K562 (cell line): ENCODE data around the genes SLC2A4RG and ZBTB46.

DNA sequence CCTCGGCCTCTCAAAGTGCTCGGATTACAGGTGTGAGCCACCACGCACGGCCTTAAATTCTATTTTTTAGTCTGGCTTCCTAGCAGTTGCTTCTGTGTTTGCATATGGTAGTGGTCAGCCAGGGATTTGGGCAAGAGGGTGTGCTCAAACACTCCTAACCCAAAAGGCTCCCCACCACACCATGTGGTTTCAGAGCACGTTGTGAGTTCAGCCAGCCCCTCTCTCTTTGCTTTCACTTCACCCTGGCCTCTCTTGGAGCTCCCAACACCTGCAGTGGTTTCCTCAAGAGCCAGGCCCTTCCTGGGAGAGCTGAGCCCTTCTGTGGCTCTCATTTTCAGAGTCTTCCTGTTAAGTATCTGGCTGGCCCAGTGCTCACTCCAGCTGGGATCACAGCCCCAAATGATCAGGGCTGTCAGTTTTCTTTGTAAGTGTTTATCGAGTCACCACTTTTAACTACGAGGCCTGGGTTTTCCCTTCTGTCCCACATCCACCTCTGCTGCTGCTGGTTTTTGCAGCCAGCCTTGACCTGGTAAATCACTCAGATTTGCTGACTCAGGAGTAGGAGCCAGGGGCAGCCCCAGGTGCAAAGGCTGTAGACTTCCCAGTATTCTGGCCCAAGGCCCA, 8.1 kb upstream of the LIME1 start:
- RAMPAGE, long total RNA: no peak
- RRBS: no CpG with 5 or more reads among the region's 7 CpGs
PRO-cap:
- standard: no peak
- CoPRO, capped RNA only, 2 experiments: no peak in any of the 2 experiments
- CoPRO, capped and uncapped RNA, 2 experiments: no peak in any of the 2 experiments
- CoPRO, uncapped RNA only, 2 experiments: no peak in any of the 2 experiments
CAGE:
- cytosol, long polyA plus RNA: no peak
- long polyA plus RNA: no peak
- nucleolus, long total RNA: no peak
- nucleus, long polyA plus RNA: no peak

GRCh38 chr20:63734073-63734930, 2.2 kb upstream of the LIME1 start:
- RAMPAGE, long total RNA: no peak
- RRBS: 96% methylated on average over 3 of the region's 24 CpGs
PRO-cap:
- standard: no peak
- CoPRO, capped RNA only, 2 experiments: no peak in any of the 2 experiments
- CoPRO, capped and uncapped RNA, 2 experiments: no peak in any of the 2 experiments
- CoPRO, uncapped RNA only, 2 experiments: no peak in any of the 2 experiments
CAGE:
- cytosol, long polyA plus RNA: no peak
- long polyA plus RNA: no peak
- nucleolus, long total RNA: no peak
- nucleus, long polyA plus RNA: no peak

DNA sequence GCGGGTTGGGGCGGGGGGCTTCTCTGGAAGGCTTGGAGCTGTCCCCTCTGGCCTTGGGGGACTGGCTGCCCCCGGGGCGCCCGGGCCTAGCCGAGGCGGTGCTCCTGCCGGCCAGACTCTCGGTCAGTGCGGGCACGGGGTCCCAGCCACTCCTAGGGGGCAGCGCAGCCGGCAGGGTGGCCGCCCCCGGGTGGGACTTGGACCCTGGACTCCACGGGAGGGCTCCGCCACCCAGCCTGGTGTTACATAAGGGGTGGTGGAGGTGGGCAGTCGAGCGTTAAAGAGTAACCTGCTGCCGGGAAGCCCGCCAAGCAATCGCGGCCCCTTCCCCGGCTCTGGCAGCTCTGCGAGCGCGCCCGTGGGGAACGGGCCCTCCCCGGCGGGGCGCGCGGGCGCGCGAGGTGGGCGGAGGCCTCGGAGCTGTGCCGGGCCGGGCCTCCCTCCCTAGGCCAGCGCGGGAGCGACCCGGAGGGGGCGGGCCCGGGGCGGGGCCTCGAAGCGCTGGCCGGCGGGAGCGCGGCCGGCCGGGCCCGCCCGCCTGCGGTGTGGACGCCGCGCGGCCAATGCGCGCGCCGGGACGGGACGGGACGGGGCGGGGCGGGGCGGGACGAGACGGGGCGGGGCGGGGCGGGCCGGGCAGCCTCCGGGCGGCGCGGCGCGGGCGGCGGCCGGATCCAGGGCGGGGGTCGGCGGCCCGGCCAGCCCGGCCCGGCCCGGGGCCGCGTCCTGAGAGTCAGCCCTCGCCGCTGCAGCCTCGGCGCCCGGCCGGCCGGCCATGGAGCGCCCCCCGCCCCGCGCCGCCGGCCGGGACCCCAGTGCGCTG, at the start of gene SLC2A4RG:
Gene SLC2A4RG (plus strand): TSS at position 639 of the 823 bp plus-strand sequence.
- RAMPAGE, long total RNA: no peak
- RRBS: 3% methylated on average over 45 of the region's 112 CpGs
PRO-cap:
- standard: bidirectional peak, plus-strand start at position 639 of the sequence, minus-strand start at position 348 of the sequence
- CoPRO, capped RNA only, 2 experiments: peak in 2 of 2 experiments; most common plus-strand start position 701 of the sequence (in 2); most common minus-strand start position 346 of the sequence (in 1)
- CoPRO, capped and uncapped RNA, 2 experiments: peak in 1 of 2 experiments; most common plus-strand start position 701 of the sequence (in 1); most common minus-strand start position 465 of the sequence (in 1)
- CoPRO, uncapped RNA only, 2 experiments: peak in 1 of 2 experiments; most common plus-strand start position 747 of the sequence (in 1); most common minus-strand start position 545 of the sequence (in 1)
CAGE:
- cytosol, long polyA plus RNA: no peak
- long polyA plus RNA: no peak
- nucleolus, long total RNA: no peak
- nucleus, long polyA plus RNA: no peak

- RAMPAGE, long total RNA: no peak
- RRBS: no CpG with 5 or more reads among the region's 20 CpGs
PRO-cap:
- standard: no peak
- CoPRO, capped RNA only, 2 experiments: no peak in any of the 2 experiments
- CoPRO, capped and uncapped RNA, 2 experiments: no peak in any of the 2 experiments
- CoPRO, uncapped RNA only, 2 experiments: no peak in any of the 2 experiments
CAGE:
- cytosol, long polyA plus RNA: no peak
- long polyA plus RNA: no peak
- nucleolus, long total RNA: no peak
- nucleus, long polyA plus RNA: no peak
Measured at GRCh38 chr20:63750827-63751348, 11.3 kb downstream of the SLC2A4RG start.

DNA sequence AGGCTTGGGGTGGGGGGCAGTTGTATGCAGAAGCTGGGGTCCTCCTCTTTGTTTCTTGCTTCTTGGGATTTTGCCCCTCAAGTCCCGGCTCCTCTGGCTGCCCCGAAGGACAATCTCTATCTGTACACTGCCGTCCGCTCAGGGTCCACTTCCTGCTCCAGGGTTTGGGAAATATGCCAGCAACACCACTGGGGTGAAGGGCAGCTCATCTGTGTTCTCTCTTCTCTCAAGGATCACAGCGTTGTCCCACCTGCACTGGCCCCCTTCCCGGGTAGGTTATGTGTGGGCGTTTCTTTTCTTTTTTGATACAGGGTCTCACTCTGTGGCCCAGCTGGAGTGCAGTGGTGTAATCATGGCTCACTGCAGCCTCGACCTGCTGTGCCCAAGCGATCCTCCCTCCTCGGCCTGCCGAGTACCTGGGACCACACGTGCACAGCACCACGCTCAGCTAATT, 25.6 kb downstream of the SLC2A4RG start:
- RAMPAGE, long total RNA: no peak
- RRBS: no CpG with 5 or more reads among the region's 13 CpGs
PRO-cap:
- standard: no peak
- CoPRO, capped RNA only, 2 experiments: no peak in any of the 2 experiments
- CoPRO, capped and uncapped RNA, 2 experiments: no peak in any of the 2 experiments
- CoPRO, uncapped RNA only, 2 experiments: no peak in any of the 2 experiments
CAGE:
- cytosol, long polyA plus RNA: no peak
- long polyA plus RNA: no peak
- nucleolus, long total RNA: no peak
- nucleus, long polyA plus RNA: no peak

GRCh38 chr20:63830832-63831993, at the start of gene ZBTB46:
Gene ZBTB46 (minus strand): TSS chr20:63831264.
- RAMPAGE, long total RNA: no peak
- RRBS: 3% methylated on average over 101 of the region's 213 CpGs
PRO-cap:
- standard: bidirectional peak, plus-strand start at chr20:63831446, minus-strand start at chr20:63831276
- CoPRO, capped RNA only, 2 experiments: peak in 2 of 2 experiments; most common plus-strand start chr20:63831446 (in 2); most common minus-strand start chr20:63831264 (in 2)
- CoPRO, capped and uncapped RNA, 2 experiments: peak in 1 of 2 experiments; most common plus-strand start chr20:63831446 (in 1); most common minus-strand start chr20:63831256 (in 1)
- CoPRO, uncapped RNA only, 2 experiments: no peak in any of the 2 experiments
CAGE:
- cytosol, long polyA plus RNA: start-site peak on the minus strand at chr20:63831224-63831322, 26 and 10 reads in 2 replicates
- long polyA plus RNA: no peak
- nucleolus, long total RNA: no peak
- nucleus, long polyA plus RNA: no peak

DNA sequence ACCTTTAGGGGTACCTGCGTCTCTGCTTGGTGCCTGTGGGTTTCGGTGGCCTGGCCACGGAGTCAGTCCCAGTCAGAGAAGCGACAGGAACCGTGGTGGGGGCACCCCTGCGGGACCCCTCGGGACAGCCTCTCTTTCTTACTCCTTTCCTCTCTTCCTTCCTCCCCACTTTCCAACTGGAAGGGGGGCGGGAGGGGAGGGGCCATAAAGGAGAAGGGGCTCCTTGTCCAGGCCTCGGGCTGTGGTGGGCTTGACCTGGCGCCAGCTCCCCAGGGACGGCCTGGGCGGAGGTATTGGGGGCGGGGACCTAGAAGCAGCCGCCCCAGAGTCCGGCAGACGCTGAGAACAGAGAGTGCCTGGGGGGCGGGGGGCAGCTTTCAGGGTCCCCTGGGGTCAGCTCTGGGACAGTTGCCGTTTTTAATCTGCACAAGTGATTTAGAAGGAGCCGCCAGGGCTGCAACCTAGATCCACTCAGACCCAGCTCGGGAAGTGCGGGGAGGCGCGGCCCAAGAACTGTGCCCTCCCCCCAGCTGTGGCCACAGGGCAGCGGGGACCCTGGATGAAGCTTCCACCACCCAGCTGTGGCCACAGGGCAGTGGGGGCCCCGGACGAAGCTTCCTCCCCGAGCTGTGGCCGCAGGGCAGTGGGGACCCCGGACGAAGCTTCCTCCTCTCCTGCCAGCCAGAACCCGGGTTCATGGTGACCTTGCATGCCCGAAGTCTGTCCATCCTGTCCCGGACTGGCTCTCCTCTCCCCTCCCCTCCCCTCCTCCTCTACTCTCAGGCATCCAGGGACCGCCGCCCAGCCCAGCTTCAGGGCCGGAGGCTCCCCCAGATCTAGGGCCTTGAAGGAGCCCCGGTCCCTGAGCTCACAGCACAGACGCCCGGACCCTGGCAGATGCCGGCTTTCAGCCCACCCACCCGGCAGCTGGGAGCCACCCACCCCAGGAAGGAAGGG, 6.3 kb upstream of the ABHD16B start:
- RAMPAGE, long total RNA: no peak
- RRBS: 52% methylated on average over 12 of the region's 41 CpGs
PRO-cap:
- standard: no peak
- CoPRO, capped RNA only, 2 experiments: no peak in any of the 2 experiments
- CoPRO, capped and uncapped RNA, 2 experiments: peak in 1 of 2 experiments; most common minus-strand start position 246 of the sequence (in 1)
- CoPRO, uncapped RNA only, 2 experiments: peak in 1 of 2 experiments; most common minus-strand start position 292 of the sequence (in 1)
CAGE:
- cytosol, long polyA plus RNA: no peak
- long polyA plus RNA: no peak
- nucleolus, long total RNA: no peak
- nucleus, long polyA plus RNA: no peak

DNA sequence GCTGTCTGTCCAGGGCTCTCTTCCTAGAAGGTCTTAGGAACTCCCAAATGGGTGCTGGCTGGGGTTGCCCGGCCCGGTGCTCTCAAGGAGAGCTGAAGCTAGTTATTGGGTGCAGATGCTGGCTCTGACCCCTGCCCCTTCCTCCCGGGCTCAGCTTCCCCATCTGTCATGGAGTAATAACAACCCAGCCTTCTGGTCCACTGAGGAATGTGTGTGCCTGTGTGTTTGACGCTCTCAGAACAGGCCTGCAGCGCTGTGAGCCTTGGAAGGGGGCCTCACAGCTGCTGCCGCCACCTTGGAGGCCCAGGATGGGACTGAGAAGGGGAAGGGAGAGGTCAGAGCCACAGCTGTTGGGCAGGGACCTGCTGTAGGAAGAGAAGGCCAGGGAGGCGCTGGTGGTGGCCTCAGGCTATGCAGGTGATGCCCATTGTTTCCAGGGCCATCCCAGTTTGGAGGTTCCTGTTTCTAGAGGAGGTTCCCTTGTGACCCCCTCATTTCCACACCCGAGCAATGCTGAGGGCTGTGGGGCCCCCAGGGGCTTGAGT, 13.8 kb downstream of the TPD52L2 start:
- RAMPAGE, long total RNA: no peak
- RRBS: 96% methylated on average over 2 of the region's 8 CpGs
PRO-cap:
- standard: no peak
- CoPRO, capped RNA only, 2 experiments: no peak in any of the 2 experiments
- CoPRO, capped and uncapped RNA, 2 experiments: no peak in any of the 2 experiments
- CoPRO, uncapped RNA only, 2 experiments: no peak in any of the 2 experiments
CAGE:
- cytosol, long polyA plus RNA: no peak
- long polyA plus RNA: no peak
- nucleolus, long total RNA: no peak
- nucleus, long polyA plus RNA: no peak

- RAMPAGE, long total RNA: no peak
- RRBS: 85% methylated on average over 12 of the region's 45 CpGs
PRO-cap:
- standard: no peak
- CoPRO, capped RNA only, 2 experiments: no peak in any of the 2 experiments
- CoPRO, capped and uncapped RNA, 2 experiments: no peak in any of the 2 experiments
- CoPRO, uncapped RNA only, 2 experiments: peak in 1 of 2 experiments; most common plus-strand start chr20:63941452 (in 1); most common minus-strand start chr20:63941400 (in 1)
CAGE:
- cytosol, long polyA plus RNA: no peak
- long polyA plus RNA: no peak
- nucleolus, long total RNA: no peak
- nucleus, long polyA plus RNA: no peak
Measured at GRCh38 chr20:63940914-63941619, 15.1 kb downstream of the UCKL1 start.

DNA sequence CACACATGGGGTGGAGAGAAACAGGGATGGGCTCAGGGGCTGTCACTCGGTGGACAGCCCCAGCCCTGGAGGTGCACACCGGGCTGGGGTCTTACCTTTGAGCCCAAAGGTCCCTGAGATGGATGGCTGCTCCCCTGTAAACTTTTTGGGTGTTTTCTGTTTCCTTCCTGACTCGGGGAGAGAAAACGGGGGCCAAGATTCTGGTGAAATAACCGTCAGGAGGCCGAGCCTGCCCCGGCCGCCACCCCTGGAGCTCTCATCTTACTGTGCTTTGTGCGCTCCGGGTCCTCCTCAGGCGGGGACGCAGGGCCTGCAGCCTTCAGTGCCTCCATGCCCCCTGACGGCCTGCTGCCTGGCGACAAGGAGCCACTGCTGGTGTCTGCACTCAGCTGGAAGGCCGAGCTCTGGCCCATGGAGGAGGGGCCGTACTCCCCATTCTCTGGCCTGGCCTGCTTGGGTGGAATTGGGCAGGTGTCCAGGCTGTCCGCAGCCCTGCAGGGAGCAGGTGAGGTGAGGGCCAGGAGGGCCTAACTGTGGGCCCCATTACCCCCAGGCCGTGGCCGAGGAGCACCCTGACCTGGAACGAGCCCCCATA, 5.4 kb downstream of the ZNF512B start:
- RAMPAGE, long total RNA: no peak
- RRBS: 96% methylated on average over 2 of the region's 20 CpGs
PRO-cap:
- standard: no peak
- CoPRO, capped RNA only, 2 experiments: no peak in any of the 2 experiments
- CoPRO, capped and uncapped RNA, 2 experiments: no peak in any of the 2 experiments
- CoPRO, uncapped RNA only, 2 experiments: peak in 1 of 2 experiments; most common minus-strand start position 210 of the sequence (in 1)
CAGE:
- cytosol, long polyA plus RNA: no peak
- long polyA plus RNA: no peak
- nucleolus, long total RNA: no peak
- nucleus, long polyA plus RNA: no peak

- RAMPAGE, long total RNA: no peak
- RRBS: 23% methylated on average over 5 of the region's 17 CpGs
PRO-cap:
- standard: bidirectional peak, plus-strand start at chr20:64054257, minus-strand start at chr20:64054184
- CoPRO, capped RNA only, 2 experiments: no peak in any of the 2 experiments
- CoPRO, capped and uncapped RNA, 2 experiments: no peak in any of the 2 experiments
- CoPRO, uncapped RNA only, 2 experiments: no peak in any of the 2 experiments
CAGE:
- cytosol, long polyA plus RNA: no peak
- long polyA plus RNA: no peak
- nucleolus, long total RNA: no peak
- nucleus, long polyA plus RNA: no peak
Measured at GRCh38 chr20:64053794-64054768, 4.6 kb upstream of the SOX18 start.

DNA sequence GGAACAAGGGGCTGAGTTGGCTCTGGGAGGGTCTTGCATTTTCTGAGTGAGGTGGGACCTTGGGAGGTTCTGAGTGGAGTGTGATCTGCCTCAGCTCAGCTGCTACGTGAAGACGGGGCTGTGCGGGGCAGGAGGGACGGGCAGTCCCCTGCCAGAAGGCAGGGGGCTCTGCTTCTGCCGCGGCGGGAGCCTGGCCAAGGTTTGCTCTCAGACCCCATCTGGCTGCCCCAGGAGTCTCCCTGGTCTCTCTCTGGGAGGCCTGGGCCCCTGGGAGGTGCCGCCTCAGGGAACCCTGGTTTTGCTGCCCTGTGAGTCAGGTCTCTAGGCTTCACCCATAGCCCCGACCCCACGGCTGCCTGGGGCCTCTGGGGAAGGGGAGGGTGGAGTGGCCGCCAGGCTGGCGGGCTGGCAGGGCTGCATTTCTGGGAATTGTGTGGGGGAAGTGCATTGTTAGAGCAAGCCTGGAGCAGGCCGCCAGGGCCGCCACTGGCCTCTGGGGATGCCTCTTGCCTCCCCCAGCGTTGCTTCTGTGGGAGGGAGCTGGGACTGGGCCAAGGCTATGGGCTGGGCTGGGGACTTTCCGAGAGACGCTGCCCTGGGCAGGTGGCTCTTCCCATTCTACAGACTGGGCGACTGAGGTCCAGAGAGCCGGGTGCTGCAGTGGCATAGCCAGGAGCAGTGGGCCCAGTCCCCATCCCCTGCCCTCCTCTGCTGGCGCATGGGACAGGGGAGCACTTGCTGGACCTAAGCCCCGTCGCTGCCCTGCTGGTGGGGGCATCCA, 6.4 kb upstream of the SOX18 start:
- RAMPAGE, long total RNA: no peak
- RRBS: no CpG with 5 or more reads among the region's 22 CpGs
PRO-cap:
- standard: no peak
- CoPRO, capped RNA only, 2 experiments: no peak in any of the 2 experiments
- CoPRO, capped and uncapped RNA, 2 experiments: no peak in any of the 2 experiments
- CoPRO, uncapped RNA only, 2 experiments: no peak in any of the 2 experiments
CAGE:
- cytosol, long polyA plus RNA: no peak
- long polyA plus RNA: no peak
- nucleolus, long total RNA: no peak
- nucleus, long polyA plus RNA: no peak

- RAMPAGE, long total RNA: no peak
- RRBS: 26% methylated on average over 4 of the region's 23 CpGs
PRO-cap:
- standard: no peak
- CoPRO, capped RNA only, 2 experiments: no peak in any of the 2 experiments
- CoPRO, capped and uncapped RNA, 2 experiments: no peak in any of the 2 experiments
- CoPRO, uncapped RNA only, 2 experiments: no peak in any of the 2 experiments
CAGE:
- cytosol, long polyA plus RNA: no peak
- long polyA plus RNA: no peak
- nucleolus, long total RNA: no peak
- nucleus, long polyA plus RNA: no peak
Measured at GRCh38 chr20:64057613-64058243, 5.3 kb upstream of the TCEA2 start.

GRCh38 chr20:64063474-64064020, 549 bp downstream of the TCEA2 start:
- RAMPAGE, long total RNA: no peak
- RRBS: 4% methylated on average over 11 of the region's 36 CpGs
PRO-cap:
- standard: unidirectional peak, minus-strand start at chr20:64063643; unidirectional peak, minus-strand start at chr20:64063826
- CoPRO, capped RNA only, 2 experiments: no peak in any of the 2 experiments
- CoPRO, capped and uncapped RNA, 2 experiments: no peak in any of the 2 experiments
- CoPRO, uncapped RNA only, 2 experiments: peak in 1 of 2 experiments; most common plus-strand start chr20:64063916 (in 1)
CAGE:
- cytosol, long polyA plus RNA: no peak
- long polyA plus RNA: no peak
- nucleolus, long total RNA: no peak
- nucleus, long polyA plus RNA: no peak

DNA sequence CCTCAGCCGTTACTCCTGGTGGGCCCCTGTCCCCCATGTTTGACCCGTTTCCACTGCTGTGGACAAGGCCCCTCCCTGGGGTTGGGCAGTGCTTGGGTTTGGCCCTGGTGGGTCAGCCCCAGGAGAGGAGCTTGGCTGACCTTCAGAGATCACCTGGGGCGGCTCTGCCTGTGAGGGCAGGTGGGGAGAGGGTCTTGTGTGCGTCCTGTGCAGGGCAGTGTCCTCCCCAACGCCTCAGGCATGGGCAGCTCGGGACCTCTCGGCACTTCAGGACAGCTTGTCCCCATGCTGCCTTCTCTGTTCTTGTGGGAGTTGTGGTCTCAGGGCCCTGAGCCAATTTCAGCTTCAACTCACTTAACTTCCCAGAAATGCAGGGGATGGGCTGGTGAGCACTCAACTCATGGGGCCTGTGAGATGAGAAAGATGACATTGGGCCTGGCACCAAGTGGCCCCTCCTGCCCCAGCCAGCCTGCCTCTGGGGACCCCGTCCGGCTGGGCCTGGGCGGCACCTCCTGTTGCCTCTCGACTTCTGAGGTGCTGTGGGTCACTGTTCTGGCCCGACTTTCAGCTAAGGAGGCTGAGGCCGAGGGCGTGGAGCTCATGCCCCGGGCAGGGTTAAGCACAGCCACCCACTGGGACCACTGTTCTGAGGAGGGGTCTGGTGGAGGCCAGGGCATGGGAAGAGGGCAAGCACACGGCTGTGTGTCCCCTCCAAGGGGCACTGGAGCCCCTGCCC, 6.8 kb downstream of the RGS19 start:
- RAMPAGE, long total RNA: no peak
- RRBS: no CpG with 5 or more reads among the region's 16 CpGs
PRO-cap:
- standard: no peak
- CoPRO, capped RNA only, 2 experiments: no peak in any of the 2 experiments
- CoPRO, capped and uncapped RNA, 2 experiments: no peak in any of the 2 experiments
- CoPRO, uncapped RNA only, 2 experiments: no peak in any of the 2 experiments
CAGE:
- cytosol, long polyA plus RNA: no peak
- long polyA plus RNA: no peak
- nucleolus, long total RNA: no peak
- nucleus, long polyA plus RNA: no peak

DNA sequence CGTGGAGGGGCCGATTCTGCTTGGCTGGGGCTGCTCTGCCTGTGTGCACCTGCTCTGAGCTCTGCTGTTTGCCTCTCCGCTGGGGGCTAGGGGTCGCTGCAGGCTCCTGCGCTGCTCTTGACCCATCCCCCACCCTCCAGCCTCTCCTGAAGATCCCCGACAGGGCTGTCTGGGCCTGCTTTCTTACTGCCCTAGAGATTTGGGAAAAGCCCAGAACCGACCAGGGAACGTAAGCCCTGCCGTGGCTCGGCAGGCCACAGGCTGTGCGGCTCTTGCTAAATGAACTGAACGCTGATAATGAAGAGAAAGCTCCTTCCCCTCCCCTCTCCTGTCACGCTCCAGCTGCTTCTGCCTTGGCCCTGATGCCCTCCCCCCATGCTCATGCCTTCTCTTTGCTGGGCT, 32.0 kb upstream of the PCMTD2 start:
- RAMPAGE, long total RNA: no peak
- RRBS: no CpG with 5 or more reads among the region's 13 CpGs
PRO-cap:
- standard: no peak
- CoPRO, capped RNA only, 2 experiments: no peak in any of the 2 experiments
- CoPRO, capped and uncapped RNA, 2 experiments: no peak in any of the 2 experiments
- CoPRO, uncapped RNA only, 2 experiments: no peak in any of the 2 experiments
CAGE:
- cytosol, long polyA plus RNA: no peak
- long polyA plus RNA: no peak
- nucleolus, long total RNA: no peak
- nucleus, long polyA plus RNA: no peak

DNA sequence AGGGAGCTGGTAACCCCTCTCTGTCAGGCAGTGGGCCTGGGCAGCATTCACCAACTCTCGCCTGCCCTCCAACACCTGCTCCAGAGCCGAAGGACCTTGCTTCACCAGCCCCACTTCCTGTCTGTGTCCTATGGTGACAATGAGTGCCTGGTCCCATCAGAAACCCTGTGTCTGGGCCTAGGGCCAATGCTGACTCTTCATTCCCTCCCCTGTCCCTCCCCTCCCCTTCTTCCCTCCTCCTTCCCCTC, 22.7 kb upstream of the PCMTD2 start:
- RAMPAGE, long total RNA: no peak
- RRBS: no CpG with 5 or more reads among the region's 2 CpGs
PRO-cap:
- standard: no peak
- CoPRO, capped RNA only, 2 experiments: no peak in any of the 2 experiments
- CoPRO, capped and uncapped RNA, 2 experiments: no peak in any of the 2 experiments
- CoPRO, uncapped RNA only, 2 experiments: no peak in any of the 2 experiments
CAGE:
- cytosol, long polyA plus RNA: no peak
- long polyA plus RNA: no peak
- nucleolus, long total RNA: no peak
- nucleus, long polyA plus RNA: no peak